Fibroblast of villous mesenchyme (primary cell): ENCODE data around the genes RBM43 and RPRM.

DNA sequence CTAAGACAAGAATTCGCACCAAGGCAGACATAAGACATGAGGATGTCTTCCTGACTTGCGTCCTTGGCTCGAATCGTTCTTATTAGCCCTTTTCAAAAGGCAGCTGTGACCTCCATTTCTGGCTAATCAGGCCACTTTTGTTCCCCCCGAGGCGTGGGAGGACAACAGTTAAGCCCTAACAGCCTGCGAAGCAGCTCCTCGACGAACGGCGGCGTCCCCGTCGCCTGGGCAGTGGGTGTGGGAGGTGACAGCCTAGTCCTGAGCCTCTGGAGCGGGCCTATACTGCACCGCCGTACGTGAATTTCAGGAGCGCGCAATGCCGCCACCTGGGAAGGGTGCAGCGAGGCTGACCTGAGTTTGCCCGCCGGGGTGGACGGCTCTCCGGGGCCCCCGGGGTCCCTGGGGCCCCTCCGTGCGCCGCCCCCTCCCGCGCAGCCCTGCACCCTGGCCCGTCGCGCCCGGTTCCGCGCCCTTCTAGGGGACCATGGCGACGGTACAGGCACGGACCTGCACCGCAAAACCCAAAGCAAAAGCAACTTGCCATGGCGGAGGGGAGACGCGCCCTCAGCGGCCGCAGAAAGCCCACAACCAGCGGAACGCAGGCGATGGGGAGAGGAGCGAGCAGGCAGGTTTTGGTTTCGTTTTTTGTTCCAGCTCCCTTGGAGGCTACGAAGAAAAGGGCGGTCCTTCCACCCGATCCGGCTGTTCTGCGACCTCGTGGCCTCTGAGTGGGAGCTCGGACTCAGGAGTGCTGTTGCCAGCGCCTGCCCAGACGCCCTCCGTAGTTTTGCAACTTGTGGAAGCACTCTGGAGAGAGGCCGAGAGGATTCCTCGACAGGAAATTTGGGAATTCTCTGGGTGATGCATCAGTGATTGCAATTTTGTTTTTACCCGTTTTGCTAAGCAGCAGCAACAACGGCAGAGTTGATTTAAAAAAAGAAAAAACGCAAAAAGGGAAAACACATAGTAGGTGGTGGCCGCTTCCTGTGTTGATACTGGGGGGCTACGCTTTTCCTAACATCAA is at the start of gene RBM43:
Gene RBM43 (minus strand): TSS at position 680 of the 1,024 bp plus-strand sequence.
- CAGE, long polyA plus RNA: no peak

- CAGE, long polyA plus RNA: no peak
Observed at GRCh38 chr2:151462132-151462365, 52.3 kb downstream of the RIF1 start.

DNA sequence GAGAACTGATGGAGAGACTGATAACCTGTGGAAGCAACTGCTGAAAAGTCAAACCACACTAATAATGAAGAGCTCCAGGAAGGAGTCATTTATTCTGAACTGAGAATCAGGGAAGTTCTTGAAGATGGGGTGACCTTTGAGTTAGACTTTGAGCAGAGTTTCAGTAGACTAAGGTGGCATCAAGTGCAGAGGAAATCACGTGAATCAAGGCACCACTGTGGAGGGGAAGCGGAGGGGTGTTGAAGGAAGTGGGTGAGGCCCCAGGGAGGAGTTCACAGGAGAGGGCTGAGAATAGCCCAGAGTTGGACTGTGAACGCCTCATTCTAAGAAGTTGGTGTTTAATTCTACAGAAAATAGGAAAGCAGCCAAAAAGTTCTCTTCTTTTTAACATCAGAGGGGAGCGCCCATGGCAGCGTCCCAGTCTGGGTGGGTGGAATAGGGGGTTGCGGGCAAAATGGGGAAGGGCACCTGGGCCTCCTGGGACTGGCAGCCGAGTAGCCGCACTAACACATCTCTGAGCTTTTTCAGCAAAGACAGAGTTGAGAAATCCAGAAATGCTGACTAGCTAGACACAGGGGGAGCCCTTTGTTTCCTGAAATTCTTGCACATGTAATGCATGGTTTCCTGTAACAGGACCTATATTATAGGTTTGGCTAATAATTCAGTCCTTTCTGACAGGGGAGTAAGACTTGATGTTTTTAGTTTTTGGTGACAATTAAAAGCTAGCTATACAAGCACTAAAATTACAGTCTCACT is 97.0 kb downstream of the NEB start:
- CAGE, long polyA plus RNA: no peak

- CAGE, long polyA plus RNA: no peak
Observed at GRCh38 chr2:151767442-151768082, 33.3 kb upstream of the NEB start.

DNA sequence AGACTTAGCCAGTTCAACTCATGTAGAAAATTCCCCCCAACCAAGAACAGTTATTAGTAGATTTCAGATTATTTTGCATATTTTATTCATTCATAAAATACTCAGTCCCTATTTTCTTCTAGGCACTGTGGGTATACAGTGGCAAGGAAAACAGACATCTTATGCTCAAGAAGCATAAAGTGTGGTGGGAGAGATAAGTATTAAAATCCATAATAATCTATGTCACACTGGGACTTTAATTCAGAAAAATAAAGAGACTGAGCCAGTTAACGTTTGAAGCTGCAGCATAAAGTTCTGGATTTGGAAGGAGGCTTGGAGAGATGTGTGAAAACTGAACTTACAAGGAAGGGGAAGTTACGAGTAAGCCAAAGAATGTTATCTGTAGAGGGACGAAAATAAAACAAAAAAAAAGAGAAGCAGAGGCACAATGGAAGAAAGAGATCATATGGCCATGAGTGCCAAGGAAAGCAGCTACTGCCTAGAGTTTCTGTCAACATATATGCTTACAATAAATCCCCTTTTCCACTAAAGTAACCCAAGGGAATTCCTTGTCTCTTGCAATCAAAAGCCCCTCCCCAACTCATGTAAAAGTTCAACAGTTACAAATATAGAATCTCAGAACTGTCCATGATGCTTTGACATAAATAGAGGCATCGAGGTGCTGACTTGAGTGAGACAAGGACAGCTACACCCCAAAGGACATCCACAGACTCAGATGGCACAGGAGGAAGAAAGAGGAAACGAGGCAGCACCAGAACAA is 16.0 kb upstream of the ARL5A start:
- CAGE, long polyA plus RNA: no peak

- CAGE, long polyA plus RNA: no peak
Observed at GRCh38 chr2:151933455-151933785, 105.2 kb upstream of the ARL5A start.

GRCh38 chr2:152402143-152402565 is 67.2 kb downstream of the FMNL2 start:
- CAGE, long polyA plus RNA: no peak

GRCh38 chr2:152577627-152577949 is 139.7 kb downstream of the PRPF40A start:
- CAGE, long polyA plus RNA: no peak

GRCh38 chr2:152611465-152611752 is 105.9 kb downstream of the PRPF40A start:
- CAGE, long polyA plus RNA: no peak

GRCh38 chr2:152635820-152636615 is 81.2 kb downstream of the PRPF40A start:
- CAGE, long polyA plus RNA: no peak

DNA sequence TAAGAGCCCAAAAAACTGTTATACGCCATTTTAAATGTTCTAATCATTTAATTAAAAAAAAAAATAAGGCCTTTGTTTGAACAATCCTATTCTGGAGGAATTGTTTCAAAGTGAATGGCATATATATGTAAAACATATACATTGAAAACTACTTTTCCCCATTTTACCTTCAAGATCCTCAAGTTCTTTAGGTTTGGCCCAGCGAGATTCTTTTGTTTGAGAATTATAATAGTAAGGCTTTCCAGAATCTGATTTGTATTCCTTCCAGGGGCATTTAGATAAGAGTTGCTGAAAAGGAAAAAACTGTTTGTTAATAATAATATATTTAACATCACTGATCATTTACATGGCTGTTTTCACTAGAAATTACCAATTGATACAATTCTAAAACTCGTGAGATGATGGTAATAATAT is 38.1 kb downstream of the PRPF40A start:
- CAGE, long polyA plus RNA: no peak

- CAGE, long polyA plus RNA: no peak
Observed at GRCh38 chr2:153478273-153479310, at the start of gene RPRM. Gene RPRM, minus strand, starts transcription at chr2:153478762.

- CAGE, long polyA plus RNA: no peak
Observed at GRCh38 chr2:154699179-154699893, 841 bp downstream of the KCNJ3 start.

DNA sequence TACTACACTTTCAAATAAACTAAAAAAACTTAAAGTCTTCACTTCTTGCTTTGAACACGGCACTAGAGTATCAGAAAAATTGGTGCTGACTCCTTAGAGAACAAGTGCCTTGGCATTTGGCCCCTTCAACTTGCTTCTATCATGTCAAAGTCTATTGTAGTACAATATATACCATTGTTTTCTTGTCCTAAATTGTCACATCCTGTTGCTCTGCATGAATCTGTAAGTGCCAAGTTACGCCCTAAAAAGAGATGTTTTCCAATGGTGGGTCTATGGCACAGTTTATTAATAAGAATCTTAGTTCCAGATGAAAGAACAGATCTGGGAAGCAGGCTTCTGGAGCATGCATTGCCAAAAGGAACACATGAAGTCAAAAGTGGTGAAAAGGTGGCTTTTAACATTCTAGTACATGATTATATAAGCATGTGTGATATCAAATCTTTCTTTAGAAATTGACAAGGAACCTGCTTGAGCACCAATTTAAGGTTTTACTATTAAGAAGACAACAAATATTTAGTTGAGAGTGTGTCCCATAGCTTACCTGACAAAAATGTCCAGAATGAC is 147.7 kb downstream of the NR4A2 start:
- CAGE, long polyA plus RNA: no peak

GRCh38 chr2:156323834-156324501 is 8.6 kb downstream of the NR4A2 start:
- CAGE, long polyA plus RNA: no peak

- CAGE, long polyA plus RNA: no peak
Observed at GRCh38 chr2:156335581-156335759, 2.9 kb upstream of the NR4A2 start.

GRCh38 chr2:156436736-156437244 is 611 bp downstream of the GPD2 start:
- CAGE, long polyA plus RNA: no peak

DNA sequence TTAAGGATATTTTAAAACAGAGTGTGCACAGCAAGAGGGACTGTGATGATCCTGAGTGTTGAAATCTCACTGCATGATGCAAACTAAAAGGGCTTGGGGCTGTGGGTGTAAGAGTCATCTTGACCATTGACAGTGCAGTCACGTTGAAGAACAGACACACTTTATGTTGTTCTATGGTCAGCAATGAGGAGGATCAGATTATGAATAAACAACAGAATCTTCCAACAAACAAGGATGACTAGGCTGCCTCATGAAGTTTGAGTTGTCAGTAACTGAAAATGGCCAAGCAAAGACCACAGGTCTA is 87.2 kb upstream of the GALNT5 start:
- CAGE, long polyA plus RNA: no peak

GRCh38 chr2:157182773-157183123 is 74.8 kb upstream of the GALNT5 start:
- CAGE, long polyA plus RNA: no peak

DNA sequence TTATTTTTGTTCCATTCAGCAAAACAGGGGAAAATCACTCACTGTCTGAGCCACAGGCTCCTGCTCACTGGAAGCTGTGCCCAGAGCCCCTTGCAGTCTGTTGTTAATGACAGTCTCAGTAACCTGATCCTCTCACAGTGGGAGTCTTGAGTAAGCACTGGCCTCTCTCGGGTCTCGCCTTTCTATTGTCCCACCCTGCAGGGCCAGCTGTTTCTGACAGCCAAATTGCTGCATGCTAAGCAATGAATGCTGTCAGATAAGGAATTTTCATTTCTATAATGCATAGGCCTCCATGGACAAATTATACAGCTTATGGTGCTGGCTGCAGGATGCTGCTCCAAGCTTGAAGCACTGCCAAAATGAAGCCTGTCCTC is 37.1 kb downstream of the ACVR1 start:
- CAGE, long polyA plus RNA: no peak